ENCODE measurements around the gene DENND1B.

DNA sequence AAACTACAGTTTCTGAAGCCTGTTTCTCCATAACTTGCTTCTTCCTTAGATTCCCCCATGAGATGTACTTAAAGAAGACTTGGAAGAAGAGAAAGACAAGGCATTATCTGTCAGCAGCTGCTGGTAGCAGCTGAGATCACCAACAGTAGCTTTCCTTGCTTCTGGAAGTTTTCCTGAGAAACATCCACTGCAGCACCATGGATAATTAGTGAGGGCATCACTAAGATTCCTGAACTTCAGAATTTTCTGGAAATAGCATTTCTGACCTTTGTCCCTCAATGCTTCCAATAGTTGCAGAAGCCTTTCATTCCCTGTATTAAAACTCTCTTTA, 386 bp upstream of the CFHR4 start:
- PRO-cap = no peak

DNA sequence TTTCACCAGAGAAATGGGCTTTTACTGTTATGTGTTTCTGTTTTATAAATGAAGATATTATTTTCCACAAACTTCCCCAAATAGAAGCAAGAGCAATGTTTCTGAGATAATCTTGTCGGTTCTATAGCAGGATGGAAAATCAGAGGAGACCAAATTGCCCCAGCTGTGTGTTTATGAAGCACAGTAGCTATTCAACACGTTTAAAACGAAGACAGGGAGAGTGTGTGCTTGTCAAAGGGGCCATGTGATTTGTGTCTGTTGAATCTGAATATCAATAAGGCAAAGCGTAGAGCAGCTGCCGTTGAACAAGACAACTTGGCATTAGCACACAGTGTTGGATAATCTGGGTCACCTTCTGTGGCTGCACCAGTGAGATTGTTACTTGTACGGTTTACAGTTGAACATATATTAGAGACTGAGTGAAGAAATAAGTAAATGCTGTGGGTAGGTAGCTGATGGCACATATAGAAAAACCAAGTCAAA, 972 bp downstream of the CRB1 start:
- PRO-cap = no peak

GRCh38 chr1:197464041-197464450, 196.0 kb downstream of the CRB1 start:
- PRO-cap = no peak

- PRO-cap = no peak
Observed at GRCh38 chr1:197638384-197638669, 137.0 kb downstream of the DENND1B start.

DNA sequence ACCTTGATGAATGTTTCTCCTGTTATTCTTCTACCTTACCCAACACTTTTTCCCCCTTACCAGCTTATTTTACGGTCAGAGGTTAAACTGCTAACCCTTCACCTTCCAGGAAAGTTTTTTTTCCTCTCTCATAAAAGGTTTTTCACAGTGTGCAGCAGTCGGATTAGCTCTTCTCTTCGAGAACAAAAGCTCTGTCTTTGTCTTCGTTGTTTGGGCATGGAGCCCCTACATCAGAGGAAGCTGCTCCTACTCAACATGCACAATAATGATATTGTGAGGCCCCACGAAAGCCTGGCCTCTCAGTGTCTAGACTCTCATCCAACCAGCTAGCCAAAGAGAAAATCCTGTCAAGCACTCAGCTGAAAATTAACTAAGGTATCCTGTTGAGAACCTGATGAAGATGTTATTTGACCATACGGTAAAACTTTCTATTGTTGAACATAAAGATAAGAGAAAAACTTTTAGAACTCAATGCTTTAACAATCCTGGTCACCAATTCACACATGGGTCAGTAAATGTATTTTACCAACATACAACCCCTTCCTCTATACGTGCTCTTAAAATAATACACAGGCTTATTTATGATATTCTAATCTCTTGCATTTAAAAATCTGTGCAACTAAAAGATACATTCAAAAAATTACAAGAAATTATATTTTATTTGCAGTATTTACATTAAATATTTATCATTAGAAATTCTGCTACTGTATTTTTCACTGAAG, 41.8 kb downstream of the DENND1B start:
- PRO-cap = no peak

- PRO-cap = bidirectional peak, plus-strand start at chr1:197775434, minus-strand start at chr1:197775405
Observed at GRCh38 chr1:197775100-197776177, at the start of gene DENND1B. TSS of gene DENND1B (minus strand) at chr1:197775480.

DNA sequence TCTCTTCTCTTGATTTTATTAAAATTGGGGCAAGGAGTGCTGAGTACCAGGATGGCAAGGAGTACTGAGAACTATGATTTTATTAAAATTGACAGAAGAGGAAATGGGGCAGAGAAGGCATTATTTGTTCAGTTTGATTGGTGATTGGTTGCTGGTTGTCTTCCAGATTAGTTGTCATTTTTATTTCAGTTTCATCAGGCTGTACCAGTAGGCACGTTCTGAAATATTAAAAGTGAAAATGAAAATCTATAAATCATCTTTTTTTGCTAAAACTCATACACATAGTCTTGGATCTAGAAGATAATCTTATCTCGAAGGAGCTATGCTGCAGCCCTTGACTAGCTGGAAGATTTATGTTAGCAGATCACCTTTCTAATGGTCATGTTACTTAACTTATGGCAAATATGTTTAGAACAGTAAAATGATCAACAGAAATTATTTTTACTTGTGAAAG, 28.9 kb downstream of the NEK7 start:
- PRO-cap = no peak

GRCh38 chr1:198700464-198701307, 61.8 kb downstream of the PTPRC start:
- PRO-cap = no peak

- PRO-cap = no peak
Observed at GRCh38 chr1:200022456-200022965, 5.0 kb upstream of the NR5A2 start.

DNA sequence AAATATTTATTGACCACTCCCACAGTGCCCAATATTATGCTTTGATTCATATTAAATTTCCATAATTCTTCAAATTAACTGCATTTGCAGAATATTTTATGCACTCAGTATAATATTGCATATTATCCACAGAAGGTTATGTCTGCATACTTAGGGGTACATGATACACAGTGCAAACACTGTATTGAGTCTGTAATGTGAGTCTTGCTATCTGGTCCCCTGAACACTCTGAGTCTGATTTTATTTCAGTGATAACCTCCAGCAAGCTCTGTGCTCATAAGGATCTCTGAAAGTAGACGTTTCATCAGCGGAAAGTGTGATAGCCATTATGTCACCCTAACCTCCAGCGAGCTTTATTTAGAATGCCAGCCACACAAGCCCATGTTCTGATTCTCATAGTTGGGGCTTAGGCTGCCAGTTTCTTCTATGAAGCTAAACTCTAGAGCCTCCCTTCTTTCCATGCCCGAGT, 3.2 kb downstream of the NR5A2 start:
- PRO-cap = no peak

DNA sequence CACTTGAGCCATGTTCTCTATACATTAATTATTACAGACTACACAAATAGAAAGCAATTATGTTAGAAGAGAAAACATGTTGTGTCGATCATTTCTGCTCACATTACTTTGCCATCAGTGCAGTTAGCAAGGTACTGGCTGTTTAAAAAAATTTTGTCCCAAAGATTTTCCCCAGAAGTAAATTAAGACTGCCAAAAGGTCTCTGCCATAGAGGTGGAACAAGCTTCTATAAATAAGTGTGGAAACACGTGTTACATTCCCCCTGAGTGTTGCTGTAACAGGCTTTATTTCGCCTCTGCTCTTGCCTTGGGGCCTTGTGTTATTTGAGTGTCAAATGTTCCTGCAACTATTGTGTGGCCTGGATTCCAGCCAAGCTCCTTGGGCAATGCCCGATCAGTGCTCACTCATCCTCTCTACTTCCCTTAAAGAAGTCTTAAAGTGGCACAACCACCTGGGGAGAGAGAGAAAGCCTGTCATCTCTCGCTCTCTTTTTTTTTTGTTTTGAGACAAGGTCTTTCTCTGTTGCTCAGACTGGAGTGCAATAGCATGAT, 156.6 kb downstream of the NR5A2 start:
- PRO-cap = no peak

- PRO-cap = no peak
Observed at GRCh38 chr1:200411328-200412098, 1.7 kb upstream of the ZNF281 start.

GRCh38 chr1:200588748-200589148, 31.8 kb downstream of the KIF14 start:
- PRO-cap = no peak

GRCh38 chr1:200648840-200649522, 20.7 kb downstream of the DDX59 start:
- PRO-cap = no peak

GRCh38 chr1:200873571-200874289, 949 bp downstream of the GPR25 start:
- PRO-cap = no peak

DNA sequence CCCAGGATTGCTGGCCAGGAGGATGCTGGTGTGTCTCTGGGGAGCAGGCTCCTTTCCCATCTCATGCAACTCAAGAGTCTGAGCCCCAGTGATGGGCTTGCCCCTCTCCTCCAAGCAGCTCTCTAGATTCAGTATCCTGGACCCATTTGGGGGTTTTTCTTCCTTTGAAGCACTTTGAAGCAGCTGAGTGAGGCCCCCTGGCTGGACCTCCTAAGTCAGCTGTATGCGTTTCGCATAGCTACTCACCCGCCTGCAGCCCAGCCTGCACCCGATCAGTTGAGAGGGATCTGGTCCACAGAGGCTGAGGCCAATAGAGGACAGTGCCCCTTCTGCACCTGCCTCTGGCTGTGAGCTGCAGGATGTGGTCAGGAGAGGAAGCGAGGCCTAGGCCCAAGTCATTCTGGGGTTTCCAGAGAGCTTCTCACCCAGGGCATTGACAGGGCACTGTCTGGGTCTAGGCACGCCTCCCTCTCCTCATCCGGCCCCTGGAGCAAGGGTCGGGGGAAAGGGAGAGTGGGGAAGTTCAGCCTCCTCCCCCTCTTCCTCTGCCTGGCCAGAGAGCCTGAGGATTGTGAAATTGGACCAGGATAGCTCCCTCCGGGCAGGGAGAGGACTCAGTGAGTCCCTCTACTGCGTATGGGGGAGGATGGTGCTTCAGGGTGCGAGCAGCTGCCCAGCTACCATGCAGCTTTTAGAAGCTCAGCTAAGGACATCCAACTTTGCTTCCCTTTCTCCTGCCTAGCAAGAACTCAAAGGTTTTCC, 6.5 kb upstream of the INAVA start:
- PRO-cap = bidirectional peak, plus-strand start at position 412 of the sequence, minus-strand start at position 289 of the sequence

- PRO-cap = no peak
Observed at GRCh38 chr1:200896498-200897554, 2.1 kb downstream of the INAVA start.

DNA sequence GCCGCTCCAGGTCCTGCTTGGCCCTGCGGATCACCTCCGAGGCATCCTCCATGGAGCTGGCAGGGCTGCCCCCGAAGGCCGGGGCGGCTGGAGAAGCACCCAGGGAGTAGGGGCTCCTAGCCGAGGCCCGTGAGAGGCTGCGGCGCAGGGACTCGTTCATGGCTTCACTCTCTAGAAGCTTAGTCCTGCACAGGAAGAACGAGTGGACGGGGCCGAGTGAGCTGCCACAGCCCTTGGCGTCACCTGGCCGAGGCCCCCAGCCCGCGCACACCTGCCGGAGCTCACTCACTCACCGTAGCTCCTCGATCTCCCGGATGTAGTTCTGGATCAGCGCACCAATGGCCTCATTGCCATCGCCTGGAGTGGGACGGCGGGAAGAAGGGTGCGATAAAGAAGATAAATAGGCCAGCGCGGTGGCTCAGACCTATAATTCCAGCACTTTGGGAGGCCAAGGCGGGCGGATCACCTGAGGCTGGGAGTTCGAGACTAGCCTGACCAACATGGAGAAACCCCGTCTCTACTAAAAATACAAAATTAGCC, 23.0 kb downstream of the KIF21B start:
- PRO-cap = no peak

DNA sequence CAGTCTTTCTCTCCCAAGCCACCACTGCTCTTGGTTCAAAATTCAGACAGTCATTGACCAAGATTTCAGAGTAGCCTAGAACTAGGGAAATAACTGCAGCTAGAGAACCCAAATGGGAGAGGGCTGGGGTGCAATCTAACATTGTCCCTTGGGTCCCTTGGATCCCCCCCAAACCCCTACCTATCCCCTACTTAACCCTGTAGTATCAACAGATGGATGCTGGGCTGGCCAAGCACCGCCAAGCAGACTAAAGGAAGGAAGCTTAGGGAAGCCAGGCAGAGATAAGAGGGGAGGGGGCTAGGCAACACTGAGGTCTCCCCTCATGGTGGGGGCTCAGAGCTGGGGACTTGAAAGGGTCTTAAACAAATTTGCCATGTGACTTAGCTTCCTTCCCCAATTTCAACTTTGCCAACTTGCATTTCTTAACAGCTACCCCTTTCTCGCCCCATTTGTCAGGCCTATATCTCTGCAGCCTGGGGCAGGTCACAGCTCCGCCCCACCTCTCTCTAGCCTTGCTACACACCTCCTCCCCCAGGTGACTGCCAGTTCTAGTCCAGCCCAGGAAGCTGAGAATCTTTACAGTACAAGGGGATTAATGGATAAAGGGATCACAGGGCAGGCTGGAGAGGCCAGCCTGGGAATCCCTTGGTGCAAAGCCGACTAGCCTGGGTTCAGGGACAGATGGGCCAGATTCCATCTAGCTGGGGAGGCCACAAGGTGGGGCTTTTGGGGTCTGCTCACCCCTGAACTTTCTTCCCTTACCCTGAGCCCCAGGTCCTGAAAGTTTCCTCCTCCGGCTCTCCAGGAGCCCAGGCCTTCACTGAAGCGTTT, 3.4 kb downstream of the KIF21B start:
- PRO-cap = no peak

- PRO-cap = no peak
Observed at GRCh38 chr1:201114879-201115331, 2.7 kb upstream of the CACNA1S start.